ENCODE measurements around a stretch of chr20.

- PRO-cap, 2 experiments: peak in 1 of 2 experiments; most common plus-strand start chr20:16574967 (in 1); most common minus-strand start chr20:16574917 (in 1)
These were observed 1.5 kb upstream of the KIF16B start for GRCh38 chr20:16574491-16575390.

- PRO-cap, 2 experiments: peak in 1 of 2 experiments; most common plus-strand start chr20:17636899 (in 1); most common minus-strand start chr20:17636708 (in 1)
These were observed 45.3 kb downstream of the RRBP1 start for GRCh38 chr20:17636629-17637296.

DNA sequence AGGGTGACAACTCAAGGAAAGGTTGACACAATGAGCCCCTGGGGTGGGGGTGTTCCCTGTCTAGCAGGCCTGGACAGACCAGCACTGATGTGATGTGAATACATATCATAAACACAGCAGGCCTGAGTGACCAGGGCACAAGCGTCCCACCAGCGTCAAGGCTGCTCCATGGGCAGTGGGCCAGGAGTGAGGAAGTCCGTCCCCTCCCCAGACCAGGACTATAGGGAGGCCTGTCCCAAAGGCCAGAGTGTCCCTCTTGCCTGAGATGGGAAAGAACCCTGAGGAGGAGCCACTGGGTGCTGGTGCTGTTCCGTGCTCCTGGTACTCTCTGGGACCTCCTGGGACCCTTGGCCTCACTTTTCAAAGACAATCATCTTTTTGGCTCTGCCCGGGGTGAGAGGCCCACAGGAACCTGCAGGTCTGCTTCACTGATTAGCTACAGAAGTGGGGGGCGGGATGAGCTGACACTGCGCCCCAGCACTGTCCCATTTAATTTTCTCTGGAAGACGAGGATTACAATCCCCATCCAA is 44.6 kb downstream of the RRBP1 start:
- PRO-cap, 2 experiments: no peak in any of the 2 experiments

- PRO-cap, 2 experiments: no peak in any of the 2 experiments
These were observed 10.6 kb downstream of the RRBP1 start for GRCh38 chr20:17671239-17672101.

DNA sequence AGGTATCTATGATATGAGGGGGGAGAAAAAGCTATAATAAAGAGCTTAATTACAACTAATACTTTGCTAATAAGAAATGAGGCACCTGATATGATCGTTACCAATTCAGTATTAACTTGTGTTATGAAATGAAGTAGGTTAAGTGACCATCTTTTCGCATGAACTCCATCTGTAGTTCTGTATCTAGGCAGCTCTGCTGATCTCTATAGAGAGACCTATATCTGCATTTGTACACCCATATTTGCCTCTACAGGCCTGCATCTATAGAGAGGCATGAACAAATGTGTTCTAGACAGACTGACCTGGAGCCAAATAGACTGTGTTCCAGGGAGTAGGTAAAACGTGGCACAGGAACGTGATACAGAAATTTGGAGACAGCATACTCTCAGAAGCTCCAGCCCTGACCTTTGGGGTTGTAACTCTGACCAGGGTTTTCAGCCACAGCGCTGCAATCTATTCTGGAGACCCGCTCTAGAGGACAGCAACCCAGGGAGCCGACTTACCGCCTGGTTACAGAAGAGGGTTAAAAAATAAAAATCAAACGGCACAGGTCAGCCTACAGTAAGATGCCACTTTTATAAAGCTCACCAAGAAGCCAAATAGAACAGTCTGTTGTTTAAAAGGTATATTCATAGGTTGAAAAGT is 1.0 kb downstream of the RBBP9 start:
- PRO-cap, 2 experiments: no peak in any of the 2 experiments

GRCh38 chr20:19211978-19212262 is 522 bp upstream of the SLC24A3 start:
- PRO-cap, 2 experiments: no peak in any of the 2 experiments

- PRO-cap, 2 experiments: no peak in any of the 2 experiments
These were observed 194.2 kb downstream of the SLC24A3 start for GRCh38 chr20:19406522-19407112.

DNA sequence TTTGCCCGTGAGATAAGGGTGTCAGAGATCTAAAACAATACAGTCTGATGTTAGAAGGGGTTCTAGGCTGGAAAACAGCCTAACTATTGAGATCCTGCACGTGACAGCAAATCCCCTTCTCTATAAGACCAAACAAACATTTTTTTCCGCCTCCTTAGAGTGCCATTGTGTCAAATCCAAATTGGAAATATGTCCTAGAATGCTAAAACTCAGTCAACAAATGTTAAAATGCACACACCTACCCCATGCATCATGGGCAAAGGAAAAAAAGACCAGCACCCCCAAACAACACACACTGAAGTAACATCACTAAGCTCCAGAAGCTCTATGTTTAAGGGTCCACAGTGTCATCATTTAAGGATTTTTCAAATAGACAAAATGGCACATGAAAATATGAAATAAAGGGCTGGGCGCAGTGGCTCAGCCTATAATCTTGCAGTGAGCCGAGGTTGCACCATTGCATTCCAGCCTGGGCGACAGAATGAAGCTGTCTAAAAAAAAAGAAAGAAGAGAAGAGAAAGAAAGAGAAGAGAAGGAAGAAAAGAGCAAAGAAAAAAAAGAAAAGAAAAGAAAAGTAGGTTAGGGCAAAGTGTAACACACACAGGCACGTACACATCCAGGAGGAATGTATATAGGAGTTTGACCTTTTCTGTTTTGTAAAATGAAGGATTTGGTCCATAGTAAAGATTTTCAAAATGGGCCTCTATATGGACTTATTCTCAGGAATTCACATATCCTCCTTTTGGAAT is 37.7 kb downstream of the RIN2 start:
- PRO-cap, 2 experiments: no peak in any of the 2 experiments

DNA sequence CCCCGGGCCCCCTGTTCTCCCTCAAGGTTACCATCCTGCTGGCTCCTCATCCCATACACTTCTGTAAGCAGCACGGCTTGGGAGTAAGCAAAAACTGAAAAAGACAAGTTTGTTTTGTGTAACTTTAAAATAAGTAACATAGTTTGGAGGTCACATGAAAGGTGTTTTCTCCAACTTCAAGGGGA is 40.9 kb upstream of the NAA20 start:
- PRO-cap, 2 experiments: peak in 1 of 2 experiments; most common minus-strand start position 63 of the sequence (in 1)

DNA sequence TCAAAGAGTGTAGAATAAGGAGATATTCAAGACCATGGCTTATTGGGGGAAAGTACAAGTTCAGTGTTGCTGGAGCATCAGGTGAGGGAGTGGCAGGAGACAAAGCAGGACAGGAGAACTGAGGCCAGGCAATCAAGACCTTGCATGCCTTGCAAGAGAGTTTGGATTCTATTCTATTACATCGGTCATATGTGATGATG is 81.9 kb downstream of the CFAP61 start:
- PRO-cap, 2 experiments: no peak in any of the 2 experiments

DNA sequence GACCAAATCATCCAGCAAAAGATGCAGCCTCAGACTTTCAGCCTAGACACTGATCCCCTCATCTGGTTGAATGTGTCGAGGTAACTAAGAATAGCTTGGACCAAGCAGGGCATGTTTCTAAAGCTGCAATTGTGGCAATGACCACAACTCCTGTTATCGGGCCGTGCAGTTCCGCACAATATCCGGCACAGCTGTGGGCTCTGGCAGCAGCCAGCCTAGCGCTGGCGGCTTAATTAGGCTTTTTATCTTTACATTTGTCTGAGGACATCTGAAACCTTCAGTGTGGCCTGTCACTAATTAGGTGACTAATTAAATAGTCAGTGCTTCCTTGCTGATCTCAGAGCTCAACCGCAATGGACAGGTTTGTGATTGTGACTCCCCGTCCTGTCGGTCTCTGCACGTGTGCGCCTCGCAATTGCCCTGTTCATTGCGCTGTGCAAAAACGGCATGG is 134.9 kb upstream of the INSM1 start:
- PRO-cap, 2 experiments: no peak in any of the 2 experiments

DNA sequence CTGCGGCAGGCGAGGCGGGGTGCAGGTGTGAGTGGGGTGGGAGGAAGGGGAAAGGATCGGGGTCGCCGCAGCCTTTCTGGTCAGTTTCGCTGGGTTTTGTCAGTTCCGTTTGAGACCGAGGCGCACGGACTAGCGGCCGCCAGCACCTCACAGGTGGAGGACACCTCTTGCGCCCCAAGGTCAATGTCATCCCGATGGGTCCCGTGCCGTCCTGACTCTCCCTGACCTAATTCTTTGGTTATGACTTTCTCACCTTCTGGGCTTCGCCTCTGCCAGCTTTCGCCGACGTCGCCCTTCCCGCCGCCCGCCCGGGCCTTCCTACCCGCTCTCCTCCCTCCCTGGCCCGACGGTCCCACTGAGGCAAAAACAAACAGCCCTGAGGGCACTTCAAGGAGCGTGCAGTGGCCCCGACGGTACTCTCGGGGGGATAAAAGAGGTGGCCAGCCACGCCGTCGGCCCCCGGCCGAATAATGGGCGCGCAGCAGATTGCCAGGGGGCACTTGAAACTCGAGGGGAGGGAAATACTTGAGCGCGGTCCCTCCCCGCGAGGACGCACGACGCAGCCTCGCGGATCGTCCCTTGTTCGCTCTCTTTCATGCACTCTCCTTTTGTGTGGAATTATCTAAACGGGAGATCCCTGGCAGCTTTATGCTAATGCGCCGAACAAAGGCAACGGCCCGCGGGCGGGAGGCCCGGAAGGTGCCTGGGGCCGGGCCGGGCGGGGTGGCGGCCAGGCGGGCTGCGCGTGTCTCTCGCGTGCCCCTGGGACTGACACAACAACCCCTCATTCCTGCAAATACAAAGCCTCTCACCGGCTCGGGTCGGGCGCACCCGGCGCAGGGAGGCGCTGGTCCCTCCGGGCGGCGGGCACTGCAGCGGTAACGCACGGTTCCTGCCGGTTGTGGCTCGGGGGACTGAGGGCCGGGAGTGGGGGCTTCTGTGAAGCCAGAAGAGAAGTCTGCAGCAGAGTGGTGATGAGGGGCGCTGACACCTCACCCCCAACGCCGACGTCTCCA is 3.8 kb upstream of the INSM1 start:
- PRO-cap, 2 experiments: no peak in any of the 2 experiments

DNA sequence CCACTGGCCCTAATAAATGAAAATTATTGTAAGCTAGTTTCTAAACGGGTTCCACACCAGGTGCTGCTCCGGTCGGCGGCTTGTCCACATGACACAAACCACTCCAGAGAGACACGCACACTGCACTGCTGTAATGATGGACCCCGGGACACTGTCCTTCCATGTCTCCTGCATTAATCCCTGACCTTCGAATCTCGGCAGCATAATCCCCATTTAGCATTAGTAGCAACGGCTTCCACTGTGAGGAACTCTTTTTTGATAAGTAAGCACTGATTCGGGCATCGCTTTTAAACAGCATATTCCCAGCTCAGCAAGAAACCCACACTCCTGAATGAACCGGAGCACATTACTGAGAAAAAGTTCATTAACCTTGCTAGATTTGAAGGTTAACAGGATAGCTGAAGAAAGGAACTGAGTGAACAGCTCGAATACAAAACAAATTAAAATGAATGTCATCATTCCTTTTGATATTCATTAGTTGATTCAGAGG is 43.6 kb downstream of the INSM1 start:
- PRO-cap, 2 experiments: no peak in any of the 2 experiments

- PRO-cap, 2 experiments: no peak in any of the 2 experiments
These were observed 127.0 kb downstream of the INSM1 start for GRCh38 chr20:20494771-20495525.

DNA sequence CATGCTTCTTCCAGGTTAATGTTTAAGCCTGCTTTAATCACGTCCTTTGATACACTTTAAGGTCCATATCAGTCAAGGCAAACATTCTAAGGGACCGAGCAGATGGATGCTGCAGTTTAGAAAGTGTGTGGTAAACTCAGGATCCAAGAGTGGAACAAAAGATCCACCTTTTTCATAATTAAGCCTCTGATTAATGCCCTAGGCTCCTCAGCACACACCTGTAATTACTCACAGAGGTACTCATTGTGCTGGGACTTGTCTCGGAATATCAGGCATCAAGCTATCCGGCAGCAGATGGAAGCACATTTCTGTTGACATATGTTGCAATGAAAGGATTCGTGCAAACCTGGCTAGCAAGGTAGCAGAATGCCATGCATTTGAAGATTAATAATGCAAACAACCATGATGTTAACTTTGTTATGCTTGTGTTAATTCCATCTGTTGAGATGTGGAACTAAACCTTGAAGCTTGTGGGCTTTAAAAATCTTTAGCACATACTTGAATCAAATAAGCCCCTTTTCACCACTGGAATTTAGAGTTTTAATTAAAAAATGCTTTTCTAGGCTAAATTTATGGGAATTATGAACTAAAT is 163.8 kb downstream of the RALGAPA2 start:
- PRO-cap, 2 experiments: no peak in any of the 2 experiments

DNA sequence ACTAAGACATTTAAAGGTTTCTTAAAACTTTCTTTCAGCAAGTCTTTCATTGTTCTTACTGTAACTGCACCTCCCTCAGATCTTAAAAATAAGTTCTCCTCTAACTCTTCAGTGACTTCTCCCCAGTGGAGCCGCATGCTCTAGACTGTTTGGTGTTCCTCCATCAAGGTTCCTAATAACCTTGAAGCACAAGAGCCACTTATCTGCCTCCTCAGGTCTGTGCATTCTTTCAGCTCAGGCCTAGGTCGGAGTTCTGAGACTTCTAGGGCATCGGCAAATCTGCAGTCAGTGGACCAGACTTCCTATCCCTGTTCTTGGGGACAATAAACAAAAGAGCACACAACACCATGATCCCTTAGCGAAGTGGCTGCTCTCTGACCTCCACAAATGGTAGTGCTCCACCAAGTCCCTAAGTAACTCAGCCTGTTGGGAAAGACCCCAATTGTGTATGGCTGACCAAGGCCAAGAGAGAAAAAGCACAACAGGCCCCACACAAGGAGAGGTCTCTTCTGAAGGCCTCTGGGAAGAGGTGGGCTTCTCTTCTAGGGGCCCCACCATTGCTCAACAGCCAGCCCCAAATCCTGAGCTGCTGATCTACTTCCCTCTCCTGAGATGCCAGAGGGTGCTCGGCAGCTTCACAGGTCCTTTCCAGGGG is 77.9 kb downstream of the RALGAPA2 start:
- PRO-cap, 2 experiments: no peak in any of the 2 experiments

- PRO-cap, 2 experiments: no peak in any of the 2 experiments
These were observed 16.1 kb downstream of the RALGAPA2 start for GRCh38 chr20:20696234-20696860.

DNA sequence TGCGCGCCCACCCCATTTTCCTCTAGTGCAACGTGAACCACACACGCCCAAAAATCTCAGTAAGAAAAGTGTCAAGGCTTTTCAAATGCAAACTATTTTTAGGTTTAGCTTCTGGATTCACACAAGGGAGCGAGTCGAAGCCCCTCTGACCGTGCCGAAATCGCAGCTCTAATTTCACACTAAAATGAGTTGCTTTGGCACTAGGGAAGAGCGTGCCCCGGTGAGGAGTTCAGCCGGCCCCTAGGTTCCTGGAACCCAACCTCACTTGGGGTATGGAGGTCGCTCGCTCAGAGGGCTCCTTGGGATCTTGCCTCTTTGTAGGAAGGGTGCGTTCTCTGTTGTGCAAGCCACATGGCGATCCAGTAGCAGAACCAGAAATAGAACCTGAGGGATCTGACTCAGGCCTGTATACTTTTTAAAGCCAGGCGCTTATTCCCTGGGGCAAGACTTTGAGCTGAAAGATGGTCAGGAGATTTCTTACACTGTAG is 738 bp upstream of the RALGAPA2 start:
- PRO-cap, 2 experiments: no peak in any of the 2 experiments

- PRO-cap, 2 experiments: no peak in any of the 2 experiments
These were observed 31.9 kb upstream of the RALGAPA2 start for GRCh38 chr20:20744349-20744788.

- PRO-cap, 2 experiments: peak in 1 of 2 experiments; most common plus-strand start chr20:21100447 (in 1)
These were observed 25.7 kb upstream of the KIZ start for GRCh38 chr20:21100187-21100624.

Data from cerebral cortex (tissue), 2 donors.